Epidermal melanocyte (primary cell): ENCODE data around the gene CNTNAP5.

- RRBS, result no CpG with 5 or more reads among the region's 4 CpGs
Measured at GRCh38 chr2:121363577-121364147, 78.7 kb upstream of the TFCP2L1 start.

DNA sequence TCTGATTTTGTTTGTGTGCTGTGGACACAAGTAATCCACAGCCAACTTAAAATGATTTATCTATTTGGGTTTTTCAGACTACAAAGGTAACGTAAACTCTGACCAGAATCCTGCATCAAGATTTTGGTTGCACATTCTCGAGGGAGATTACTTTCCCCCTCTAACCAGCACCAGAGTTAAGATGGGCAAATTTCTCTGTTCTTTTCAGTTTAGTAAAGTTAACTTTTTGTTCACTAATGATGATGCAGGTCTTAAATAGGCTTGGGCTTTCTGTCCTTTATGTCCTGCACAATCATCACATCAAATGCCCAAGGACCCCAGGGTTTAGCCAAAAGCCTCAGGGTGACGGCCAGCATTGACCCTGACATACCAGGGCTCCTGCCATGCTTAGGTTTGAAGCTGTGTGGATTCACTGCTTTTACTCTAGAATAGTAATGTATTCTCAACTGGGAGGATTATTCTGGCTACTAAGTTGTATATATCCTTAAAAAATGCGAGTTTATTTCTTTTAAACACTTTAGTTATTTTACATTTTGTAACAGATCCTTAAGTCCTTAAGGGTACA, 152.6 kb upstream of the TFCP2L1 start:
- RRBS, result no CpG with 5 or more reads among the region's 4 CpGs

DNA sequence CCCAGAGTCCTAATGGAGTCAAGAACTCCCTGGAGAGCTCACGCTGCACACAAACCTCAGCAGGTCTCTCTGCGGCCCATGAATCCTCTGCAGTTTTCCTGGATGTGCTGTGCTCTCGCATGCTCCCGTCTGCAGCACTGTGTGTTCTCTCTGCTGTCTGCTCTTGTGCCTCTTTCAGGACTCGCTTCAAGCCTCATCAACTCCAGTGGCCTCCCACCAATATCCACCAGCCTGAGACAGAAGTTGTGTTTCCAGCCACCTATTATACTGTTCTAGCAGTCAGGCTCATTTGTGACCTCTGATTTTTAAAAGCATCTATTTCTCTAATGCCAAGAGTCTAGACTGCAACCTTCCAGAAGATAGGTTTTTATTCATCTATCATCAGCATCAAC, 94.2 kb downstream of the CLASP1 start:
- RRBS, result no CpG with 5 or more reads among the region's 5 CpGs

DNA sequence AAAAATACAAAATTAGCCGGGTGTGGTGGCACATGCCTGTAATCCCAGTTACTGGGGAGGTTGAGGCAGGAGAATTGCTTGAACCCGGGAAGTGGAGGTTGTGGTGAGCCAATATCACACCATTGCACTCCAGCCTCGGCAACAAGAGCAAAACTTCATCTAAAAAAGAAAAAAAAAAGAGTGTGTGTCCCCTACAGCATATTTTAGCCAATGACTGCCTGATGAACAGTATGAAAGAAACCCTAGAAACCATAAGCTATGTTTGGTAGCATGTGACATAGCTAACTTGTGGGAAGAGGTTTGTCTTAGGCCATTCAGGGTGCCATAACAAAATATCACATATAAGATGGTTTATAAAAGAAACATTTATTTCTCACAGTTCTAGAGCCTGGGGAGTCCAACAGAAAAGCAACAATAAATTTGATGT, 891.4 kb upstream of the CNTNAP5 start:
- RRBS, result no CpG with 5 or more reads among the region's 3 CpGs

GRCh38 chr2:124025054-124025700, at the start of gene CNTNAP5:
Gene CNTNAP5, plus strand, starts transcription at chr2:124025287.
- RRBS, result 3% methylated on average over 7 of the region's 52 CpGs

- RRBS, result no CpG with 5 or more reads among the region's 2 CpGs
Measured at GRCh38 chr2:124607006-124607233, 581.8 kb downstream of the CNTNAP5 start.

GRCh38 chr2:124986918-124987284, 961.8 kb downstream of the CNTNAP5 start:
- RRBS, result no CpG with 5 or more reads among the region's 8 CpGs

- RRBS, result no CpG with 5 or more reads among the region's 5 CpGs
Measured at GRCh38 chr2:126247666-126248093, 408.3 kb upstream of the GYPC start.

DNA sequence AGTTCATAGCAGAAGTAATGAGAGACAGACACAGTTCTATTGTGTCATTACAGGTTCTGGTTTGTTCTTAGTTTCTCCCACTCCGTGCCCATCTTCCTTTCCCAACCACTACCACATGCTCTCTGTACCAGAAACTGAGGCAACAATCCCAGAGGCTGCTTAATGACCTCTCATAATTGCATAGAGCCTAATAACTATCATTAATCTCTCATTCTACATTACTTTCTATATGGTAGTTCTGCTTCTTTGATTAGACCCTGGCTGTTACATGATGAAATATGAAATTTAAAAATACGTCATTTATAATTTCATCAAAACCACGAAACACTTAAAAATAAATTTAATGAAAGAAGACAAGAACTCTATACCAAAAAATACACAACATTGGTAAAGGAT, 60.6 kb upstream of the GYPC start:
- RRBS, result no CpG with 5 or more reads among the region's 3 CpGs

DNA sequence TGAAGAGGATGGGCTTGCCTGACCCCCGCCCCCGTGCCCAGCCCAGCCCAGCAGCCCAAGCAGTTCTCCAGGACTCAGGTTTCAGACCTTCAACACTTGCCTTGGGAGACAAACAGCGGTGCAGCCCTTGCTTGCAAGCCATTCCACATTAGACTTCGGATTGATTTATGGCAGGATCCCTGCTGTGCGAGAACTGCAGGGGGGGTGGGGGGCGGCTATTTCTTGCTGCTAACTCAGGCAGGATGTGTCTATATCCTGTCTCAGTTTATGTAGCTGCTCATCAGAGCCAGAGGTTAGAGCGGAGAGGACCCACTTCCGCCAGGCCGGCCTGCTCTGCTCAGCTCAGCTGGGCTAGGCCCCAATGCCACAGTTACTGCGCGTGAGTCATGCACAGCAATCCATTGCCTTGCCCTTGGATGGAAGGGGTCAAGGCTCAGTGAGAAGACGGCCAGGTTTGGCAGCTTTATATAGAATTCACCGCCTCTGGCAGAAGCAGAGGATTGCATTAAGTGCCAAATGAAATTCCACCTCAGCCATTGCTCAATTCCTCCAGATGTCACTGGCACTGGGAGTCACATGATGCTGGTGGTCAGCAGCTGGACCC, 1.8 kb downstream of the GYPC start:
- RRBS, result no CpG with 5 or more reads among the region's 13 CpGs

- RRBS, result no CpG with 5 or more reads among the region's 5 CpGs
Measured at GRCh38 chr2:126719370-126720294, 63.7 kb downstream of the GYPC start.

DNA sequence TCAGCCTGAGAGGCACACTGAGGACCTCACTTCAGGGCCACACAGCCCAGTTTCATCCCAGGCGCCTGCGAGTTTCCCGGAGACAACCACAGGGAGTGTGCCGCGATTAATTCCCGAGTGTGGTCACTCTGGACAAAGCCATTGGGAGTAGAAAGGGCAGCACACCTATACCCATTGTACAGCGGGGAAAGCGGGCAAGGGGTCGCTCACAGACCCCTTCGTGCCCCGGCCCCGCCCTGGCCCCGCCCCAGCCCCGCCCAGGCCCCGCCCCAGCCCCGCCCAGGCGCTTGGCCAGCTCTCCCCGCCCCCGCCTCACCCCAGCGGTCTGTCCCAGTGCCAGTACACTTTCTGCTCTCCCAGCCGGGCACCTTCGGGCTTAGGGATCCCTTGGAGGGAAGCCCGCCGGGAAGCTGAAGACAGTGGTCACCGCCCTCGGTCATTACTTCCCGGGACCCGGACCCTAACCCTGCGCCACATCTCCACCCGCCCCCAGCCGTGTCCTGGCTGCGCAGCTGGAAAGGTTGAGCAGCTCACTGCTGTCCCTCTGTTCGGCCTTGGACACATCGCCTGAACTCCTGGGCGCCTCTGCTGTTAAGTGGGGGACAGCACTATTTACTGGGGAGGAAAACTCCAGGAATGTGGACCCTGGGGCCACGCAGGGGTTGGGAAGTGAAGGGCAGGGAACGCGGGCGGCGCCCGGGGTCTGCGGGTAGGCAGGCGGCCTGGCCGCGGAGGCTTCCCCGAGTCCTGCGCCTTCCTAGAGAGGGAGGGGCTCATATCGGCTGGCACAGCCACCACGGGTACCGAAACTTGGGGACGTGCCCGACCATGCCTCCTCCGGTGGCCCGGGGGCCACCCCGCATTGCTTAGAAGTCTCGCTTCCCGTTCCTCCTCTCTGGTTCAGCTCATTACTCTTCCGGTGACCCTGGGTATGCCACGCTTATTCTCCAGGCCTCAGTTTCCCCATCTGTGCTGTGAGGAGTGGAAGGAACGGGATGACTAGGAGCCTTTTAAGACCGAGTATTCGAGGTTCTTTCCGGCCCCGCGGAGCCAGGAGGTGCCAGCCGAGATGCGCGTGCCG, 120.9 kb downstream of the GYPC start:
- RRBS, result 2% methylated on average over 17 of the region's 69 CpGs

DNA sequence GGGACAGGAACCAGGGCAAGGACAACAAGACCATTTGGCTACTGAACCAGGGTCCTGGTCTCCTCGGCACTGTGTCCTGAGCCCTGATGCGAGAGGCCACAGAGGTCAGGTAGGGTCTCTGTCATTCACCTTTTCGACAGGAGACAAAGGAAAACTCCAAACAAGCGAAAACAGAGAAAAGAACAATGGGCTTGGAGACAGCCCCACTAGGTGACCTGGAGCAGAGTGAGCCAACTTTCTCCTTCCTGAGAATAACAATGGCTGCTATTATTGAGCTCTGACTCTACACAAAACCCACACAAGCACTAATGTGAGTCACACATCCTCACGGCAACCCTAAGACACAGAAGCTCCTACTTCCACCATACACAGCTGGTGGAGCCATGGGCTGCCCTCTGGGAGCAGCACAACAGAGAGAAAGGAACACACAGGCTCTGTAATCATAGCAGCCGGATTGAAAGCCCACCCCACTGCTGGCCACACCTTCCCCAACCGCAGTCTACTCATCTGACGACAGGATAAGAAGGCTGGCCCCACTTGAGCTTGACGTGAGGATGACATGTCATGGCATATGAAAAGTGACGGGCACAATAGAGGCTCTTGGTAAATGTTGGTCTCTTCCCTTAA, 67.2 kb upstream of the TEX51 start:
- RRBS, result no CpG with 5 or more reads among the region's 10 CpGs

DNA sequence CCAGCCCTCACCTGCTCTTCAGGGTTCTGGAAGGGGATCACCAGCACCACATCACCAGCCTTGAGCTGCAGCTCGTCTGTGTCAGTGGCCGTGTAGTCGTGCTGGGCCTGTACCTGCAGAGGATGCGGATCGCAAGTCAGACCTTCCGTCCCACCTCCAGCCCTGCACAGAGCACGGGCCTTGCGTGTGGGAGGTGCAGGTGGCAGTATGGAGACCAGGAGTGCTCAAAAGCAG, 56.6 kb downstream of the BIN1 start:
- RRBS, result no CpG with 5 or more reads among the region's 8 CpGs

GRCh38 chr2:127050644-127051533, 56.1 kb downstream of the BIN1 start:
- RRBS, result 63% methylated on average over 4 of the region's 29 CpGs

GRCh38 chr2:127063526-127064456, 43.2 kb downstream of the BIN1 start:
- RRBS, result no CpG with 5 or more reads among the region's 33 CpGs

GRCh38 chr2:127084591-127085054, 22.3 kb downstream of the BIN1 start:
- RRBS, result no CpG with 5 or more reads among the region's 10 CpGs

DNA sequence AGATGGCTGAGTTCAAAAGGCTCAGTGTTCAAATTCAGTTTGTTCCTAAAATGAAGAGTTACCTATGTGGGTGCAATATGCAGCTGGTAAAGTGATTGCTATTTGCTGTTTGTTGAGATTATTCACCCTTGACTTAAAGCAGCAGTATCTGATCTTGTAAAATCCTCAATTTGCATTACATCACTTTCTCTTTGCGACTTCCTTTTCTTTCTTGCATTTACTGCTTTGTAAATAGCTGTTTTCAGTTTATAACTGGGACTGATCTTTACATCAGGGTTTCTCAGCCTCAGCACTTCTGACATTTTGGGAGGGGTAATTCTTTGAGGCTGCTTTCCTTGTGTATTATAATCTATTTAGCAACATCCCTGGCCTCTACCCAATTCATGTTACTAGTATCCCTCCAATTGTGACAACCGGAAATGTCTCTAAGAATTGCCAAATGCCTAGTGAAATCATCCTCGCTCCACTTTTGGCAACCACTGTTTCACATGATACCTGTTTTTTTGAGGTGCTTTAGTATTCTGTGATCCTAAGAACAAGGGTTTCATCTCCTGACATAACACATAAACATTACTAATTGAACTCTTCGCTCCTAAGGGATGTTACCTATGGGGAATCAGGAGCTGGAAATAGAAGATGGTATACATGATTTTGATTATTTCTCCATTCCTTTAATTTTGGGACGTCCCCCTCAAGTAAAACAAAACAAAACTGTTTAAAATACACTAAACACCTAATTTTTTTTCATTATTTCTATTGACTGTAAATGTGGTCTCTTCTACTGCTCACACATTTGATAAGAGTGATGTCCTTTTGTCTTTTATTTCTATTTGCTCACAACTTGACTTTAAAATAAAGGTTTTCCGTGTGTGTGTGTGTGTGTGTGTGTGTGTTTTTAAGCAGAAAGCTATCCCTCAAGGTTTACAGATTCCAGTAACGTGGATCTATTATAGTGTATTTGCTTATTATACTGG, 12.3 kb upstream of the ERCC3 start:
- RRBS, result no CpG with 5 or more reads among the region's 7 CpGs

GRCh38 chr2:127338501-127339271, 44.7 kb upstream of the ERCC3 start:
- RRBS, result no CpG with 5 or more reads among the region's 4 CpGs

DNA sequence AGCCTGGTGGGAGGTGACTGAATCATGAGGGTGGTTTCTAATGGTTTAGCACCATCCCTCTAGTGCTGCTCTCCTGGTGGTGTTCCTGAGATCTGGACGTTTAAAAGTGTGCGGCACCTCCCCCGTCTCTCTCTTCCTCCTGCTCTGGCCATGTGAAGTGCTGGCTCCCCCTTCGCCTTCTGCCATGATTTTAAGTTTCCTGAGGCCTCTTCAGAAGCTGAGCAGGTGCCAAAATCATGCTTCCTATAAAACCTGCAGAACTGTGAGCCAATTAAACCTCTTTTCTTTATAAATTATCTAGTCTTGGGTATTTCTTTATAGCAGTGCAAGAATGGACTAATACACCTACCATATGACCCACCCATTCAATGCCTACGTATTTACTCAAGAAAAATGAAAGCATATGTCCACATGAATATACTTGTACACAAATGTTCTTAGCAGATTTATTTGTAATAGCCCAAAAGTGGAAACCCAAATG, 28.1 kb downstream of the MAP3K2 start:
- RRBS, result no CpG with 5 or more reads among the region's 5 CpGs